Measurements from ENCODE around the gene FLVCR2.

DNA sequence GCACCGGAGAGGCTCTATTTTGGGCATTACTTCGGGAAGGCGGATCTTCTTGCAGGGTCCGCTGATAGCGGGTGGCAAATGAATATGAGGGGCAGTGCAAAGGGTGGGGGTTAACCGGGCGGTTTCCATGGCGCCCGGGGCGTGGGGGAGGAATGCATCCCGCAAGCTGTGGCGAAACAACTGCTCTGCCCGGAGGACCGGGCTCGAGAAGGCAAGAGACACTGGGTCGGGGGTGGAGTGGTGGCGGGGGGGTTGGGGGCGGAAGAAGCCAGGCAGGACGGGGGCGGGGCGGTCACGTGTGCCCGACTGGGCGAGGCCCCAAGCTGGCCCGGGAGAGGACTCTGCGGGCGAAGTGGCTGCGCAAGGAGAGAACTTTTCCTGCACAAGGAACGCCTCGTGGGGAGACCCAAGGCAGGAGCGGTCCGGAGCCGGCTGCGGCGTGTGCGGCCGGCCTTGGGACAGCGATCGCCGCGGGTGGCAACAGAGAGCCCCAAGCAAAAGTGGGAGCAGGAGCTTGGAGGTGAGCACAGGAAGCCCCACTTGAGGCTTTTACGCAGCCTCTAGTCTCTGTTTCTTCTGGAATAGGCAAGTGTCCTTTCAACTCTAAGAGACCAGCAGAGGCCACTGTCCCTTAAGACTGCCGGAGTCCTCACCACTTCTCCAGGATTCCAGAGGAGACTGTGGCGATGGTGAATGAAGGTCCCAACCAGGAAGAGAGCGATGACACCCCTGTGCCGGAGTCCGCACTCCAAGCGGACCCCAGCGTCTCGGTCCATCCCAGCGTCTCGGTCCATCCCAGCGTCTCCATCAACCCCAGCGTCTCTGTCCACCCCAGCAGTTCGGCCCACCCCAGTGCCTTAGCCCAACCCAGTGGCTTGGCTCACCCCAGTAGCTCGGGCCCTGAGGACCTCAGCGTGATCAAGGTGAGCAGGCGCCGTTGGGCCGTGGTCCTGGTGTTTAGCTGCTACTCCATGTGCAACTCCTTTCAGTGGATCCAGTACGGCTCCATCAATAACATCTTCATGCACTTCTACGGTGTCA is at the start of gene FLVCR2:
Gene FLVCR2 (plus strand): TSS at position 334 of the 1,041 bp plus-strand sequence.
- RRBS: 4% methylated on average over 19 of the region's 62 CpGs

DNA sequence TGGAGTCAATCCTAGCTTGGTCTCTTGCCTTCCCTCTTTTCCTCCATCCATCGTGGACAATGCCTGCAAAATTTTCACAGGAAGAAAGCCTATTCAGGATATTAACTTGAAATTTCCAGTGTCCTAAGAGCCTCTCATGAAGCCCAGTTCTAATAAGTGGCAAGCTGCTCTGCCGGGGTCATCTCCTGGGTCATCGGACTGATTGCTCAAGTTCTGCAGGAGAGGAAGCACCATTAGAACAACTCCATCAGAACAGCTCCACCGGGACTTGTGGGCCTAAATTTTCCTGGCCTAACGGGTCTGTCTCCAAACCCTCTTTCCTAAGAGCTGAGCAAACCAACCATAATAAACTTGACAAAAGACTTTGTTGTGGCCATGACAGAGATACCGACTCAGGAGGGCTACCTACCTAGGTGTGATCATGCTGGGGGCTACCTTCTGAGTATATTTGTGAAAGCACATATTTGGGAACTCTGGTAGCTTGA is 13.9 kb downstream of the ERG28 start:
- RRBS: 61% methylated on average over 3 of the region's 6 CpGs

DNA sequence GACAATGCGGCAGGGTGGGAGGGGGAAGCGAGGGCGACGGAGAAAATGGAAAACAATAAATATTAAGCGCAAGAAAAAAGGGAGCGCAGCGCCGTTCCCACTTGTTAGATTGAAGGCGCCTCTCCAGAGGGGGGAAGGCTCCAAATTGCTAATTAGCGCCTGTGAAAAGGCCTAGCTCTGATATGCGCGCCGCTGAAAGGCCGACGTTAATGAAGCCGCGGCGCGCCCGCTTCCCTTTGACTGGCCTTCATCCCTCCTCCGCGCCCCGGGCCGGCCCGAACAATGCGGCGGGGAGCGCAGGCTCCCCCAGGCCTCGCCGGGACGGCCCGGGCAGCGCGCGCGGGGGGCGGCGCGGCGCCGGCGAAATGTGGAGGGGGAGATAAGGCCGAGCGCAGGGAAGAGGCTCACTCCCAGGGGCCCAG is 13.1 kb upstream of the GPATCH2L start:
- RRBS: 5% methylated on average over 8 of the region's 44 CpGs

GRCh38 chr14:76762265-76763026 is 1.2 kb downstream of the VASH1 start:
- RRBS: 6% methylated on average over 2 of the region's 43 CpGs

GRCh38 chr14:76768247-76768751 is 7.0 kb downstream of the VASH1 start:
- RRBS: no CpG with 5 or more reads among the region's 12 CpGs

DNA sequence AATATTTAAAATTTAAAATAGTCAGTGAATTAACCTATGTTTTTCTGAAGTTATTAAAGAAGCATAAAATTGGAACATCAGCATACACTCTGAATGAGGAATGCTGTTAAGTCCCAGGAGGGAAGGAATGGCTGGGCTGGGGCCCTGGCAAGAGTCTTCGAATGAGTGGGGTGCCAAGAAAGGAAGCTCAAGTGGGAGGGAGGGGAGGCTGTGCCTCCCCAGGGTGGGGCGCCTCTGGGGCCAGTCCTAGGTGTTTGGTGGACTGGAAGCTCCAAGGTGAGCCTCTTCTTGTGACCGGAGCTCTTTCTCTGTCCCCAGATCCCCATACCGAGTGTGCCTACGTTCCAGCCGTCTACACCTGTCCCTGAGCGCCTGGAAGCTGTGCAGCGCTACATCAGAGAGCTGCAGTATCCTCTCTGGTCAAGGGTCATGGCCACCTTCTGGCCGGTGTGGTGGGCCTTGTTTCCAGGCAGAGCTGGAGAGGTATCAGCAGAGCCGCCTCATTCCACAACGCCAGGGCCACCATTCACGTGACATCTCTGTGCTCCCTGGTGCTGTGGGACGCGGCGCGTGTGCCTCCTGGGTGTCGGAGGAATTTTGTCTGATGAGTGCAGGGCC is 8.5 kb downstream of the VASH1 start:
- RRBS: no CpG with 5 or more reads among the region's 17 CpGs

DNA sequence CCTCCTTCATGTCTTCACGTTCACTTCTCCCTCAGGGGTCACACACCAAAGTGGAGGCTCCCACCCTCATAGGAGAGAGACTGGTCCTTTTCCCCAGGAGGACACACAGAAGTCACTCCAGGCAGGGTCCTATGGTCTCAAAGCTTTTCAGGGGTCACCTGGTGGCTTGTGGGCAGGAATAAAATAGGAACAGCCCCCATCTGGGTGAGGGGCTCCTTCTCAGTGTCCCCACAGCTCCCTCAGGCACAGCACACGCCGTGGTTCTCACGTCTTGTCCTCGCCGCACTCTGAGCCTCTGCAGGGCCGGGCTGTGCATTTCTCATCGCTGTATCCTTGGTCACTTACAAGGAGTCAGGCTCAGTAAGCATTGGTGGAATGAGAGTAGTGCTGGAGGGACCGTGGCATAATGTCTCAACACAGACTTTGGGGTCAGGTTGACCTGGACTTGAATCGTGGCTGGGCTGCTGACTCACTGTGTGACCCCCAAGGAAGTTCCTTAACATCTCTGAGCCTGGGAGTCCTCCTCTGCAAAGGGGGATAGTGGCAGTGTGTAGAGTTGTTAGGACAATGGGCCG is 13.2 kb downstream of the VASH1 start:
- RRBS: no CpG with 5 or more reads among the region's 11 CpGs

DNA sequence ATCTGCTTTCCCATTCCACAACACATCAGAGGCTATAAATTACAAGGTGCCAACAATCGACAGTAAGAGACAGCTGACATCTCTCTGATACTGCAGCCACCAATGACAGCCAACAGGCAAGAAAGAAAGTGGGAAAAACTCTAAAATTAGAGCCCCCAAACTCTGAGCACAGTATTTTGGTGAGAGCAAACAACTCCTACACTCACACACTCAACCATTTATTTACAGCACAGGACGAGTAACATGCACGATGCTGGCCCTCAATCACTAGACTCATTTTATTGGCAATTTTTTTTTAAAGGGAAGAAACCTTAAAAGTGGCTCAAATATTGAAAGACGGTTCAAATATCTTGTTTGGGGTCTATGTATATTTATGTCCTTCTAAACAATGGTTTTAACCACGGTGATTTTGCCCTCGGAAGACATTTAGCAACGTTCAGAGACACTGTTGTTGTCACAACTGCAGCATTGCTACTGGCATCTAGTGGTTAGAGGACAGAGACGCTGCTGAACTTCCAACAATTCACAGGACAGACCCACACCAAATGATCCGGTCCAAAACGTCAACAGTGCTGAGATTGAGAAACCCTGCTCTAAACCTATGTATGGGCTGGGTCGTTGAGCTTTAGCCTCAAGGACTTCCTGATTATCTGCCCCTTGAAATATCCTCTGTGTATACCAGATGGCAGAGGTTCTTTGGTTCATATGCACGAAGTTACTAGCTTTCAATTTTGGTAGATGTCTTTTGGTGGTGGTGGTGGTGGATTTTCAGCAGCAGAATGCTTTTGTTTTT is 1.8 kb downstream of the ANGEL1 start:
- RRBS: no CpG with 5 or more reads among the region's 12 CpGs

DNA sequence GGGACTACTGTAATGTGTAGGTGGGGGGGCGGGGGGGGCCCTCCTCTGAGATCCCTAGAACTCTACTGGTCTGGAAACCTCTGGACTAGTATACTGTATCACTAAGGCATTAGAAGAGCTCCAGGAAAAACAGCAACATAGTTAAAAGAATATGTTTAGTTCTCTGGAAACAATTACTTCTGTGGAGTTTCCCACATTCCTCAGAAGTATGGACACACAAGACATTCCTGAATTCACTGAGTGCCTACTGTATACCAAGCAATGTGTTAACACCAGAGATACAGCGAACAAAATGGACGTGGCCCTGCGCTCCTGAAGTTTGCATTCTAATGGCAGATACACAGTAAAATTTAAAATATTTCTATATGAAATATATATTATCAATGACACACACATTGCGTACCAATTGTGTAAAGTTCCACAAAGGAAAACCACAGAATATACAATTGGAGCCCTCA is 1.2 kb downstream of the ANGEL1 start:
- RRBS: no CpG with 5 or more reads among the region's 5 CpGs

- RRBS: 61% methylated on average over 3 of the region's 26 CpGs
Measured at GRCh38 chr14:76827684-76828780, 1.8 kb downstream of the LRRC74A start.

DNA sequence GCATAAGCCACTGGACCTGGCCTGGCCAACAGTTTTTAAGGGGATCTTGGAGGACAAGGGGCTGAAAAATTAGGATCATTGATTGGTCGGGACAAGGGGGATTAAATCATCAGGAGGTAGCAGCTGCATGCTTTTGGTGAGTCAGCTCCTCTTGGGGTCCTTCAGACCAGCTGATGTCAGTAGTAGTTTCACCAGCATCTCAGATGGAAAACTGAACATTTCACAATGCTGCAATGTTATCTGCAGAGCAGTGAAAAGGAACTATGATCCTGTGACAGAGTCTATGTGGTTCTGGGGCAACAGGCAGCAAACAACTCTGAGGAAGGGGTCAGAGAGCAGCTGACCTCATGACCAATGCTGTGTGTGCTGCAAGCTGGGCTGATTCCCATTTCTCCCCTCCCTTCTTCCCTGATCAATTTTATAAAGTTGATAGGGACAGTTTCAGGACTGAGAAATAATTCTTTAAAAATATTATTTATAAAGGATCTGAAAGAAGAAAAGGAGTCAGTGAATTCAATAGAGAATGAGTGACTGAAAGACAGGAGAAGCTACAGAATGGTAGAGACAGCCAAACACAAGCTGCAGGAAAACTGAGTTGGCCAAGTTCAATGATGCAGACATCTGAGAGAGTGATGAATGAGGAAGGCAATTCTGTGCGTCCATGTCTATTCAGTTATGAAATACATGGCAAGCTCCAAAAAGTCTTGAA is 6.5 kb downstream of the LRRC74A start:
- RRBS: no CpG with 5 or more reads among the region's 2 CpGs

DNA sequence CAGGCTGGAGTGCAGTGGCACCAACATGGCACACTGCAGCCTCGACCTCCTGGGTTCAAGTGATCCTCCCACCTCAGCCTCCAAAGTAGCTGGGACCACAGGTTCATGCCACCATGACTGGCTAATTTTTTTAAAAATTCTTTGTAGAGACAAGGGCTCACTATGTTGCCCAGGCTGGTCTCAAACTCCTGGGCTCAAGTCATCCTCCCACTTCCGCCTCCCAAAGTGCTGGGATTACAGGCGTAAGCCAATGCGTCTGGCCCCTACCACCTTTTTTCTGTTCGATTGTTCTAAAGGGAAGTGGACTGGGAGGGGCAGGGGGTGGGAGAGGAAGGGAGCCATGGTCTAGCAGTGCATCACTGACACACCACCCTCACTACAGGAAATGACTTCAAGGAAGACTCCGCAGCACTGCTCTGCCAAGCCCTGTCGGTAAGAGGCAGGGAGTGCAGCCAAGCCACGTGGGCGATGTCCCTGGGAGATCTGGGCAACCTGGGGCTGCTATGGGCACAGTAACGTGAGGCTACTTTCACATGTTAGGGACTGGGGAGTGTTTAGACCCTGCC is 17.9 kb downstream of the LRRC74A start:
- RRBS: no CpG with 5 or more reads among the region's 10 CpGs

GRCh38 chr14:76917456-76918780 is 91.7 kb downstream of the LRRC74A start:
- RRBS: no CpG with 5 or more reads among the region's 19 CpGs

- RRBS: 3% methylated on average over 5 of the region's 21 CpGs
Measured at GRCh38 chr14:76919660-76920441, 93.6 kb downstream of the LRRC74A start.

- RRBS: no CpG with 5 or more reads among the region's 8 CpGs
Measured at GRCh38 chr14:76948614-76949058, 79.9 kb downstream of the IRF2BPL start.

GRCh38 chr14:76960284-76960626 is 68.3 kb downstream of the IRF2BPL start:
- RRBS: no CpG with 5 or more reads among the region's 4 CpGs

DNA sequence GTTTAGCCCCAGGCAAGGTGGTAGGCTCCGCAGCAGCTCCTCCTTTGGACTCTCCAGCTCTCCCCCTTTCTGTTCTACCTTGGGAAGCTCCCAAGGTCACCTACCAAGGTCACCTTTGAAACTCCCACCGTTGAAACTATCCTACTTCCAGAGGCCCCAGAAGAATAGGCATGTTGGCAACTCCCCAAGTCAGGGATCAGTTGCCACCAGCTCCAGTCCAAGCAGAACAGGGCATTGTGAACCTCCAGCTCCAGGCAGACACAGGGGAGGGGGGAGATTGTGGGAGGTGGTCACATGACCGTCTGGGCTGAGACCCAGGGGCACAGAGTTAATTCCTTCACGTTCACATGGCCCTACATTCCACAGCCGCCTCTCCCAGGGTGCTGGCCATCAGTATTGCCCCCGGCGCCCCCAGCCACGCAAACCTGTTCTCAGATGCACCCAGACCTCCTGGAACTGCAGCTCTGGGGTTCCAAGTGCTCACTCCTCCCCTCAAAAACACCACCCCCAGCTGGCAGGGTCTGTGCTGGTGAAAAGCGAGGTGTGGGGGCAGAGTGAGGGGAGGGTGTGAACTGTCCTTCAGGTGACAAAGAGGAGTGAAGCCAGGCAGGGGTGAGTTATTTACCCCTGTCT is 14.3 kb downstream of the IRF2BPL start:
- RRBS: no CpG with 5 or more reads among the region's 9 CpGs

DNA sequence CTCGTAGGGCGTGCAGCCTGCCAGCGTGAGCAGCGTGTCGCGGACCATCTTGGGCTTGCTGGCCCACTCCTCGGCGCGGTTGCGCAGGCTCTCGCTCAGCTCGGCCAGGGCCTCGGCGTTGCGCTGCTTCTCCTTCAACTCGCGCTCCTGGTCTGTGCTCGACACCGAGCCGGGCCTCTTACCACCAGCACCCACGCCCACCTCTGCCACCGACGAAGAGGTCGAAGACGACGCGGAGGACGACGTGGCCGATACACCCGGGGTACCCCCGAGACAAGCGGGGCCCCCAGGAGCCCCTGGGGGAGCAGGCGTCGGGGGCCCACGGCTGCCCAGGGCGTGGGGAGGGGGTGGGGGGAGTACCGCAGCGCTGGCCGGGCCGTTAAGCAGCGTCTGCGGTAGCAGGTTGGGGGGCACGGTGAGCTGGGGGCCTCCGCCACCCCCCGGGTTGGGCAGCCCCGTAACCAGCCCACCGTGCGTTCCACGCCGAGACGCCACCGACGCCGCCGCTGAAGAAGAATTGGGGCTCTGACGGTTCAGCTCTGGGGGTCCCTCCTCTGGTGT is 1.8 kb downstream of the IRF2BPL start:
- RRBS: 1% methylated on average over 16 of the region's 57 CpGs

GRCh38 chr14:77036384-77037181 is 8.1 kb upstream of the IRF2BPL start:
- RRBS: no CpG with 5 or more reads among the region's 7 CpGs

DNA sequence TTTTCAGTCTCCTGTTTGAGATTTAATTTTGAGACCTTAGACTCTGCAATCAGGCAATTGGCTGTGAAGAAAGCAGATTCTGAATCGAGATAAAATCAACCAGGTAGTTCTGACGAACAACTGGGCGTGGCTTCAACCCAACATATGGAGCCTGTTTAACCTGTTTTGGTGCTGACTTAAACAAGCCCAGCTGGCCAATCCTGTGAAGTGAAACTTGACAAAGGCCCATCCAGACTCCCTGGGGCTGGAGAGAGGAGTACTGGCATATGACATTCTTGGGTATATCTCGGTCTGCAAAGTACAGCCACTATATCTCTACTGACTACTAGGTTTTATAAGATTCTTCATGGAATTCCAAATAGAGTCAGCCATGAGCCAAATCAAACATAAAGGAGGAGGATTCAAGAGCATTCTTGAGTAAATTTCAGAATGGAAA is 9.8 kb upstream of the CIPC start:
- RRBS: no CpG with 5 or more reads among the region's 4 CpGs